Left ventricle myocardium (tissue), 1 donor: ENCODE results near the gene ATP6V1G3.

- PRO-cap = no peak
Measured at GRCh38 chr1:196877888-196878659, 9.8 kb upstream of the CFHR4 start.

GRCh38 chr1:196941617-196941821 is 2.0 kb upstream of the CFHR2 start:
- PRO-cap = no peak

DNA sequence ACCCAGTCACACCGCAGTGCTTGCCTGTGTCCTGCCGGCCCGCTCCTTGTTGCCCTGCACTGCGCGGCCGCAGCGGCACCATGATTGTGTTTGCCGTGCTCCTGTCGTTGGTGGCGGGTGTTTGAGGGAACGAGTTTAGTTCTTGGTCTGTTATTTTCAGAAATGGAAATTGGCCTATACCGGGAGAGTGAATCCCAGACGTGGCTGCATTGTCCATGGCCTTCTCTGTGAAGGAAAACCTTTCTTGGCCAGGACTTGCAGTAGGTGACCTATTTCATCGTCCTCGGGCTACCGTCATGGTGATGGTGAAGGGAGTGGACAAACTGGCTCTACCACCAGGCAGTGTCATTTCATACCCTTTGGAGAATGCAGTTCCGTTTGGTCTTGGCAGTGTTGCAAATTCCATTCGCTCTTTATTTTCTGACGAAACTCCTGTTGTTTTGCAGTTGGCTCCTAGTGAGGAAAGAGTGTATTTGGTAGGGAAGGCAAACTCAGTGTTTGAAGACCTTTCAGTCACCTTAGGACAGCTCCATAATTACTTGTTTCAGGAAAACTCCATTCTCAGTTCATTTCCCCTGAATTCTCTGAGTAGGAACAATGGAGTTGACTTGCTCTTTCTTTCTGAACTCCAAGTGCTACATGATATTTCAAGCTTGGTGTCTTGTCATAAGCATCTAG is 21.2 kb upstream of the ZBTB41 start:
- PRO-cap = no peak

GRCh38 chr1:197560815-197562077 is 214.0 kb downstream of the DENND1B start:
- PRO-cap = no peak

DNA sequence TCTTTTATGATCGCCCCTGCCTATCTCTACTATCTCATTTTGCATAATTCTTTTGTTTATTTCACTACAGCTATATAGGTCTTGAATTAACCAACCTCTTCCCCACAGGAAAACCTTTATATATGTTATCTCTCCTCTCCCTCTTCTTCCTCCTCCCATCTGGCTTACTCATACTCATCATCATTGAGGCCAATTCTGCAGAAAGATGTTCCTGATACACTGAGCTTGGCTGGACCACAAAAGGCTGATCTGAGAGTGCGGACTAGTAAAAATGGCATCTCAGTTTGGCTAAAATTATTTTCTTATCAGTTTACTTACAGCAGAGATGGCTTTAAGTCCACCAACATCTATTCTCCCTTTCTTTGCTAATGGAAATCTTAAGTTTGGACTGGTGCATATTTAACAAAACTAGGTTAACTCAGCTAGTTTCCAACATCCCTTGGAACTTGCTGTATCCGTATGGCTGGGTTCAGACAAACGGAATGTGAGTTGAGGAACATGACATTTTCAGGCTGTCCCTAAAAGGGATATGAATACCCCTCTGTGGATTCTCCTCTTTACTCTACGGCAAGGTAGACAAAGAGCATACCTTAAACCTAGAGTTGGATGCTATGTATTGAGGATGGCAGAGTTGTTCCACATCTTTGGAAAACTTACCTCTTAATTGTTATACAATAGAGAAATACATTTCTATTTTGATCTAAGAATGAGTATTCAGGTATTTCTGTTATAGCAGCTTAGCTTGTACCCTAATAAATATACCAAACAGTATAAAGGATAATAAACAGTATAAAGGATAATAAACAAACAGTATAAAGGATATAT is 175.2 kb downstream of the DENND1B start:
- PRO-cap = no peak

DNA sequence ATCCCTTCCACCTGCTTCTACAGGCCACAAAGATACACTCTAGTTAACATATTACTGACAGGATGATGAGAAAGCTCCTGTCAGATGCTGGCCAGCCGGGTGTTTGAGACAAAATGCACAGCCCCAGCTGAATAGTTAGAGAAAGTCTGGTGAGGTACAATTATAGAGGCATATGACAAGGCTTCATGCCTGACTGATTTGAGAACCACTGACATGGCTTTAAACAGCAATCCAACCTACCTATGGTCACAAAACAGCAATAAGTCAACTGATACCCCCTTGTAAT is 137.0 kb downstream of the DENND1B start:
- PRO-cap = unidirectional peak, minus-strand start at position 105 of the sequence

GRCh38 chr1:197802071-197802401 is 26.8 kb upstream of the DENND1B start:
- PRO-cap = no peak

DNA sequence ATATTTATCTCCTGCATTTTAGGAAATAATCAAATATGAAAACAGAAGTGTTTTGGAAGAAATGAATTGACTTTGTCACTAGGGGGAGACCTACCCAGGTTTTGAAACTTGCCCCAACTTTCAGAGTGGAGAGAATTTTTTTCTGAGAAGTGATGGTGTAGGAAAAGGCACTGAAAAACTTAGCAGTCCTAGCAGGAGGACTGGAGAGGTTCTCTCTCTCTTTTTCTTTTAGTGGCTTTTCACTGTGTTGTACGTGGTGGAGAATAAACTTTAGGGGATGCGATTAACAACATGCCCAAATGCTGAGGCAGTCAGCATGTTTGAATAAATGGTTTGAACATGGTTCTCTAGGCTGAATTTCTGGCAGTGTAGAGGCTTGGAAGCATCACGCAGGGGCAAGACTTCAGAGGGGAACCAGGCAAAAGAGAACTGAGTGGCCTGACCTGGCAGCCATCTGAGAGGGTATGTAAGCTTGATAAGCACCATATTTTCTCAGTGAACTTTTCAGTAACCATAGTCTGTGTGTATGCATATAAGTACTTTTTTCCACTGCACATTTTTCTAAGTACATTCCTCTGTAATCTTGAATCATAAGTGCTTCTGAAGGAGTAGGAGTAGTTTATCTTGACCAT is 68.2 kb upstream of the NEK7 start:
- PRO-cap = no peak

GRCh38 chr1:198179948-198180404 is 23.2 kb downstream of the NEK7 start:
- PRO-cap = no peak

- PRO-cap = no peak
Measured at GRCh38 chr1:198296849-198297596, 140.2 kb downstream of the NEK7 start.

- PRO-cap = no peak
Measured at GRCh38 chr1:198540455-198541082, at the start of gene ATP6V1G3. TSS of gene ATP6V1G3 (minus strand) at chr1:198540680.

DNA sequence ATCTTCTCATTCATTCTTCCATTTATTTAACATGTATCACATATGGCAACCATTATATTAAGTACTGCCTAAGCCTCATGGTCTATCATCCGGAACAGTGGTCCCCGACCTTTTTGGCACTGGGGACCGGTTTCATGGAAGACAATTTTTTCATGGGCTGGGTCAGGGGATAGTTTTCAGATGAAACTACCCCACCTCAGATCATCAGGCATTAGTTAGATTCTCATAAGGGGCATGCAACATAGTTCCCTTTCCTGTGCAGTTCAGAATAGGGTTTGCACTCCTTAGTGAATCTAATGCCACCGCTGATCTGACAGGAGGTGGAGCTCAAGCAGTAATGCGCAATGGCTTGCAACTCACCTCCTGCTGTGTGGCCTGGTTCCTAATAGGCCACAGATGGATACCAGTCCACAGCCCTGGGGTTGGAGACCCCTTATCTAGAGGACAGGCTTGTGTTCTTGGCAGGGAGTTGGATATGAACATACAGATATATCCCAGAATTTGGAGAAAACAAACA is 5.3 kb upstream of the PTPRC start:
- PRO-cap = no peak

DNA sequence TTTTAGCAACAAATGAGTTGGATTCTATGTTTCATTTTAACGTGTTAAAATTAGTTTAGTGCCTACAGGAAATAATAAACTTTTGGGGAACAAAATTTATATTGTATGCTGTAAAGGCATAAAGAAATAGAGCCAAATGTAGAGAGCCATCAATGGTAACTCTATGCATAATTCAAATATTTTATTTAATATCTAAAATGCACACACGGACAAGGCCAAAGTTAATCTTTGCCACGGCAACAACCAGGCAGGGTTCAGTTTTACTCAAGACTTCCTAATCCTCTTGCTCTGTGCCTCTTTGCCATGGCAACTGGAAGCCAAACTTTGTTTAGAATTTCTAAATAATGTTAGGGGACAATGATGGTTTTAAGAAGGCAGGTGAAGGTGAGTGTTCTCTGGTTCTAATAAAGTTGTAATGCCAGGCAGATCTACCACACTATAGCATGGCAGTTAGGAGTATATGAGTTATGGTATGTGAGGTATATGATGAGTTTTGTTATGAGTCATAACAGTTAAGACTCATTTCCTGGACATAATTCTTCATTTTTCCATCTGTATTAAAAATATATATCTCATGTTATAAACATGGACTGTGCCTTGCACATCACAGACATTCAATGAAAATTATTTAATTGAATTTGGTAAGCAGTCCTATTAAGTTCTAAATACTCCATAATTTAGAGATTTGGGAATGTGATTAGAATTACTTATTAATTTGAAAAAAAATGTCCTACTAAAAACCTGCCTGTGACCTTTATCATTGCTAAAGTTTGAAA is 2.7 kb downstream of the PTPRC start:
- PRO-cap = no peak

DNA sequence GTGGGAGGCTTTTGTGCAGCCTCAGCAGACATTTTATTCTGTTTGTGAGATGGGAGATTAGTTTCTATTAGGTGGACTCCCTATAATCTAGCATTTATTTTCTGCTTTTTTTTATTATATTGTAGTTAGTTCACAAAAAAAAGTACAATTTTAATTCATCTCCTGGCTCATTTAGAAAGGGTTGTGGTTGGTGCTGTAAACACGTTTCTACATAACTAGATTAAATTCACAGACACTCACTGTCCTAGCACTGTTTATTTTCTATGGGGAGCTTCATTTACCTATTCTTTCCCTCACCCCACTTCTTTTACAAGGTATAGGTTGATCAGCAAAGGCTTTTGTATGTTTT is 43.4 kb downstream of the PTPRC start:
- PRO-cap = no peak

GRCh38 chr1:198762055-198762254 is 123.1 kb downstream of the PTPRC start:
- PRO-cap = no peak

GRCh38 chr1:198903137-198903798 is 264.4 kb downstream of the PTPRC start:
- PRO-cap = no peak

DNA sequence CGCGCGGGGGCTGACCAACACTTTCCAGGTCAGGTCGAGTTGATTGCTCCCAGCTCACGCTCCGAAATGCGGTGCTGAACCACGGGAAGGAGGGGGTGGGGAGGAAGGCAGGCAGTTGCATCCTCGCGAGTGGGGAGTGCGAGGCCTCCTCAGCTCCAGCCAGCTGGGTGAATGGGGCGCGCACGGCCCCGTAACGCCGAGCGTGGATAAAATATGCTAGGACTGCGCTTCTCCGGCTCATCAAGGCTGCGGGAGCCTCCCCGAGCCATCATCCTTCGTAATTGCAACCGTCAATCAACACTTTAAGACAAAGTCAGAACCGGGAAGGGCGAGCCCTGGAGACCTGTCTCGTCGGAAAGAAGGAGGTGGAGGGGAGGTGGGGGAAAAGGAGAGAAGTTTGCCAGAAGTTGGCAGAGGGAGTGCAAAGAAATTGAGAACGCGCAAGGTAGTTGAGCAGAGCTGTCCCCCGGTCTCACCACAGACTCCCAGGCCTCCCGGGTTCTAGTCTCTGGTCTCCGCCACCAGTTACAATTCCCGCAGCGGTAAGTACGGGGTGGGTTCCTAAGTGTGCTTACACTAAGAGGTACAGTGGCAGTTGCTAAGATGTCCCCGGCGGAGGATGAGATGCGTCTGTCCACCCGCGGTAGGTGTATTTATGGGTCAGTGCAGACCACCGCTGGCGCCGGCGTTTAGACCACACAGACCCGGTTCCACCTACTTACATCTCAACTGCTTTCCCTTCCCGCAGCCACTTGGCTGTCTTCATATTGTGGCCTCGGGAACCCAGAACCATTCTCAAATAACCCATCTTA is 8.1 kb downstream of the NR5A2 start:
- PRO-cap = no peak

- PRO-cap = no peak
Measured at GRCh38 chr1:200043101-200043421, 15.6 kb downstream of the NR5A2 start.

GRCh38 chr1:200301937-200302942 is 107.6 kb downstream of the ZNF281 start:
- PRO-cap = no peak

DNA sequence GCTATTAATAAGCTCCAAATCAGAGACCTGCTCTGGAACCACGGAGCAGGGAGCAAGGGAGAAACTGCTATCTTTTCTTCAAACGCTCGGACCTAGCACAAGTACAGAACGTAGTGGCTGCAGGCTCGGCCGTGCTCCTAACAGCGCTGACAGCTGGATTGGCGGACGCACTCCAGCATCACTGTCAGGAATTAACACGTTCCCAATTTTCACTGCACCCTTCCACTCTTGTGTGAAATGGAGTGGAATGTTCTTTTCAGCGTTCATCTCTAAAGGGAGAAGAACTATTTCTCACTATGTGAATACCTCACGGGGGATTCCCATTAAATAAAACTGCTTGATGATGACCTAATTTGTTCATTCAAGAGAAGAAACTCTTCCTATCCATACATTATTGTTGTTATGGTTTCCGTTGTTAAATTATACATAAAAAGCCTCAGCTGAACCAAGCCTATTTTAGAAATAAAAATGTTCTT is 106.9 kb downstream of the ZNF281 start:
- PRO-cap = no peak